Placental pericyte (primary cell): ENCODE measurements around the genes SPTLC2, NRXN3, TSHR and SEL1L.

- CAGE, long polyA plus RNA = no peak
Measured at GRCh38 chr14:77616058-77617235, at the start of gene SPTLC2. SPTLC2 (minus strand) TSS chr14:77616637.

- CAGE, long polyA plus RNA = no peak
Measured at GRCh38 chr14:77641075-77641524, 24.7 kb upstream of the SPTLC2 start.

GRCh38 chr14:77641525-77642641 lies 25.4 kb upstream of the SPTLC2 start:
- CAGE, long polyA plus RNA = no peak

DNA sequence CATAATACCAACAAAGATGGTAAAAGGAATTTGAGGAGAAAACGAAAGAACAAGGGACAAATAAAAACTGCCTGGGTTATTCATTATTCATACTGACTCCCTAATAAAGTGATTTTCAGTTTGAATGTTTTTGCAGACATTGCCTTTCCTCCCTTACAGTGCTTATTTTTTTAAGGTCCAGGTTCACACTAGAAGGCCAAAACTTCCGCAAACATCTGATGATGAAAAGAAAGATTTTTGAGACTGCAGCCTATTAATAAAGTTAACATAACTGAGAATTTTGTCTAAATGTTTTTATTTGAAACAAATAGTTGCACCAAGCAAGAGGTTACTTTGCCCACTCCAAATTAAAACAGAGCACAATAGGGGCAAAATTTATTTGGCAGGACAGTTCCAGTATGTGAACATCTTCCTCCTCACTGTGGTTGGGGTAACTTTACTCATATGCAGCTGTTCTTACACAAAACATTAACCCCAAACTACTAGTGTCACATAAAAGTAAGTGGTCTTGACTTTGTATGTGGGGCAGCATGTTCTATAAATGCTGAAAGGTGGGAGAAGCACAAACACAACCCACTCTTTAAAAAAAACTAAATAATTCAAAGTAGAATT lies 9.5 kb downstream of the SLIRP start:
- CAGE, long polyA plus RNA = no peak

- CAGE, long polyA plus RNA = no peak
Measured at GRCh38 chr14:77817182-77817506, 17.2 kb downstream of the ADCK1 start.

GRCh38 chr14:77898864-77899346 lies 99.0 kb downstream of the ADCK1 start:
- CAGE, long polyA plus RNA = no peak

DNA sequence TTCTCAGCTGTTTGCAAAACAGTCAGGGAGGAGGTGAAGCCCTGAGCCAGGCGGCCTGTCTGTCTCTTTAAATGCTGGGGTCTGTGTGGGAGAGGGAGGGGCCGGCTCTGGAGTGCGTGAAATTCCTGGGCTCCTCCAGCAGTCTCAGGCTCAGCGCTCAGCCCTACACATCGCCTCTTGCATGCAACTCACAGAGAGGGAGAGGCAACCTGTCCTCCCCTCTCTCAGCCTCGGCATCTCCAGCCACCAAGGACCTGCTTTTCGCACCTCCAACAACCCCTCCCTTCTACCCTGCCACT lies at the start of gene NRXN3:
NRXN3 (plus strand) TSS at position 141 of the 299 bp plus-strand sequence.
- CAGE, long polyA plus RNA = no peak

- CAGE, long polyA plus RNA = no peak
Measured at GRCh38 chr14:79419570-79420056, 791.7 kb downstream of the DIO2 start.

DNA sequence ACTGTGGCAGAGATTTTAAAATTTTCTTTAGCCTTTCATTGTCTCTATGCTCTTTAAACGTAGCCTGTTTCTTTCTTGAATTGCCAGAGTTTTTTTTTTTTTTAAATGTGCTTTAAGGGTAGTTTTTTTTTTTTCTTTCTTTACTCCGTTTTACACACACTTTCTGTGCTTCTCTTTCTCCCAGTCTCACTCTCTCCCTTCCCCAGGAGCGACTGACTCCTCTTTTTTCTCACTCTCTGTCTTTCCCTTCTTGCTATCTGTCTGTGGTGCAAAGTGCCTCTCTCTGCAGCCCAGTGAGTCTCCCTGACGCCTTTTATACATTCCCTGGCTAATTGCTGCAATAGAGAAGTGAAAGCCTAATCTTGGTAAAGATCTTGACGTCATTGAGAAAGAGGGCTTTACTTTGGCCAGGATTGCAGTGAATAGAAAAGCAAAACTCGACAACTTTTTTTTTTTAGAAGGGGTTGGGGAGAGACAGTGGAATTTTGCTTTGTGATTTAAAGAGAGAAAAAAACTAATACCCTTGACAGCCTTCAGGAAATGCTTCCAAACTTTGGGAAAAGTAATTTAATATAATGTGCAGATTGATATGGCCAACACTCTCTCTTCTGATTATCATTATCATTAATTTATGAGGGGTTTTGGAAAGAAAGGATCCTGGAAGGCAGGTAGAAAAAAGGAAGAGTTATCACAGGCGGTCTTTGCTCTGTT lies 743 bp upstream of the DIO2 start:
- CAGE, long polyA plus RNA = no peak

DNA sequence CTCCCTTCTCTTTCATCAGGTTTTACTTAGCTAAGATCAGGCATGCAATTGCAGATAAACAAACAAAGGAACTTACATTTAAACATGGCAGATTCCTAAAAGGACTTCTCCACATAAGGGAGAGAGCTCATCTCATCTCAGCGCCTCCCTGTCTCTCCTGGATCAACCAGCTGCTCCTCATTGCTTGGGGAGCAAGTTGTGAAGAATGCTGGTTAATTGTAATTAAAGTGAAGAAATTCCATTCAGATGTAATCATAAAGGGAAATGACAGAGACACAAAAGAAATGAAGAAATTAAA lies 104.3 kb upstream of the DIO2 start:
- CAGE, long polyA plus RNA = no peak

DNA sequence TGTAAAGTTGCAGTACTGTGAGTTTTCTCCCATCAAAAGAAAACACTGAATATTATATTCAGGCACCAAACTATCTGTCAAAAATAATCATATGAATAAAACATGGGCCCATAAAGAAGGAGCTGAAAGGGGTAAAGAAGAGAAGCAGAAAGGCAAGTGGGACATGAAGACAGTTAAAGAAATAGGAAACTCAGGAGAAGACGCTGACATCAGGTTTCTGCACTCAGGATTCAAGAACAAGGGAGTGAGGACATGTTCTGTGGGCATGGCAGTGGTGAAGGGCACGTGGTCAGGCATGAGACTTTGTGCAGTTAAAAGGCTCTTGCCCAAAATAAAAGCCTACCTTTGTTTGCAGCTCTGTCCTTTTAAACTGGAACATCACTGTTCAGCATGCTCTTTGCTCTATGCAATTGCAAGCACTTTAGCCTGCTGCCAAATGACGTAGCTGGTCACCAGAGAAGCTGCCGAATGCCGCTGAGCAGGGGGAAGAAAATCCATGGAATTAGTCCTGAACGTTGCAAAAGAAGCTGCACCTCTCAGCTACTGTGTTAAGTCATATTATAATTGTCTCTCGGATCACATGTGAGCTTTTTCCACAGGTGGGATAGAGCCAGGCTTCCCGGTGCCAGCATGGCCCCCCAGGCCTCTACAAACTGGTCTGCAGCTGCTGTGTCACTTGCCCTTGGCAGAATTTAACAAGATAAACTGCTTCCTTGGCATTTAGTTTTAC lies 176.2 kb upstream of the DIO2 start:
- CAGE, long polyA plus RNA = no peak

DNA sequence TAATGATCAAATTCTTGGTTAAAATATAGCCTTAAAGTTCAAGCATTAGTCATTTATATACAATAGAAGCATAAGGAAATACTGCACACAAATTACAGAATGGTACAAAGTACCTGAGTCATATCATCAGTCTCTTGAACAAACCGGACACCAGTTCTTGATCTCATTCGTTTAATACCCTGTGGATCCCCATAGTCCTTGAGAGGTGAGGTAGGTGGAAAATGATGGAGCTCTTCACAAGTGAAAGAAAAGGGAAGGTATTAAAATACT lies 36.9 kb downstream of the CEP128 start:
- CAGE, long polyA plus RNA = no peak

DNA sequence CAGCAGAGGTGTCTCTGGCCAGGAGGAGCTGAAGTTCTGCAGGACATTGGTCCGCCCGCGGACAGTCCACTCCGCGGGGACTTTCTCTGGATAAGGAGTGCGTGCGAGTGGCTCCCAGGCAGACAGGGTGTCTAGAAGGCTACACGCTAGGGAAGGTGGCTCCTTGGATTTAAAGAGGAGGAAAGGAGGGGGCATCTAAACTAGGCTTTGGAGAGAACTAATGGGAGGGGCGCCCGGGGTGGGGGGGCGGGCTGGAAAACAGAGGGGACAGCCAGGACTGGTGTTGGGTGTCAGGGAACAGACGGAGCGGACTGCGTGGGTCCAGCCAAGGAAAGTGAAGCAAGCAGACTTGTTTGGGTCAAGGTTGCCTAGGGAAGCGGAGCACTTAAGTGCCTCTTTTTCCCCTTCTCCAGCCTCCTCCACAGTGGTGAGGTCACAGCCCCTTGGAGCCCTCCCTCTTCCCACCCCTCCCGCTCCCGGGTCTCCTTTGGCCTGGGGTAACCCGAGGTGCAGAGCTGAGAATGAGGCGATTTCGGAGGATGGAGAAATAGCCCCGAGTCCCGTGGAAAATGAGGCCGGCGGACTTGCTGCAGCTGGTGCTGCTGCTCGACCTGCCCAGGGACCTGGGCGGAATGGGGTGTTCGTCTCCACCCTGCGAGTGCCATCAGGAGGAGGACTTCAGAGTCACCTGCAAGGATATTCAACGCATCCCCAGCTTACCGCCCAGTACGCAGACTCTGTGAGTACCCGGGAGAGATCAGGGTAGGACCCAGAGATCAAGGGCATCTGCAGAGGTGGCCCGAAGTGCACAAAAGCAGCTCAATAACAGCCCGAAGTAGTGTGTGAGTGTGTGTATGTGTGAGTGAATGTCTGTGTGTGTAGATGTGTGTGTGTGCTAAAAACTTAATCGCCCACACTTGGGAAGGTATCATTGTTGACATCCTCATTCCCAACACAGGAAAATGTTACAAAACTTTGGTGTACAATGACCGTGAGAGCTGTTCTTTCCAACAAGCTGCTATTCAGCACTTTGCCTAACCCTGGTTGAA lies at the start of gene TSHR:
TSHR (plus strand) TSS at position 510 of the 1,049 bp plus-strand sequence.
- CAGE, long polyA plus RNA = no peak

GRCh38 chr14:80959301-80960154 lies 4.1 kb downstream of the TSHR start:
- CAGE, long polyA plus RNA = no peak

- CAGE, long polyA plus RNA = no peak
Measured at GRCh38 chr14:81219729-81219993, 1.1 kb downstream of the GTF2A1 start.

GRCh38 chr14:81269346-81269720 lies 48.6 kb upstream of the GTF2A1 start:
- CAGE, long polyA plus RNA = no peak

DNA sequence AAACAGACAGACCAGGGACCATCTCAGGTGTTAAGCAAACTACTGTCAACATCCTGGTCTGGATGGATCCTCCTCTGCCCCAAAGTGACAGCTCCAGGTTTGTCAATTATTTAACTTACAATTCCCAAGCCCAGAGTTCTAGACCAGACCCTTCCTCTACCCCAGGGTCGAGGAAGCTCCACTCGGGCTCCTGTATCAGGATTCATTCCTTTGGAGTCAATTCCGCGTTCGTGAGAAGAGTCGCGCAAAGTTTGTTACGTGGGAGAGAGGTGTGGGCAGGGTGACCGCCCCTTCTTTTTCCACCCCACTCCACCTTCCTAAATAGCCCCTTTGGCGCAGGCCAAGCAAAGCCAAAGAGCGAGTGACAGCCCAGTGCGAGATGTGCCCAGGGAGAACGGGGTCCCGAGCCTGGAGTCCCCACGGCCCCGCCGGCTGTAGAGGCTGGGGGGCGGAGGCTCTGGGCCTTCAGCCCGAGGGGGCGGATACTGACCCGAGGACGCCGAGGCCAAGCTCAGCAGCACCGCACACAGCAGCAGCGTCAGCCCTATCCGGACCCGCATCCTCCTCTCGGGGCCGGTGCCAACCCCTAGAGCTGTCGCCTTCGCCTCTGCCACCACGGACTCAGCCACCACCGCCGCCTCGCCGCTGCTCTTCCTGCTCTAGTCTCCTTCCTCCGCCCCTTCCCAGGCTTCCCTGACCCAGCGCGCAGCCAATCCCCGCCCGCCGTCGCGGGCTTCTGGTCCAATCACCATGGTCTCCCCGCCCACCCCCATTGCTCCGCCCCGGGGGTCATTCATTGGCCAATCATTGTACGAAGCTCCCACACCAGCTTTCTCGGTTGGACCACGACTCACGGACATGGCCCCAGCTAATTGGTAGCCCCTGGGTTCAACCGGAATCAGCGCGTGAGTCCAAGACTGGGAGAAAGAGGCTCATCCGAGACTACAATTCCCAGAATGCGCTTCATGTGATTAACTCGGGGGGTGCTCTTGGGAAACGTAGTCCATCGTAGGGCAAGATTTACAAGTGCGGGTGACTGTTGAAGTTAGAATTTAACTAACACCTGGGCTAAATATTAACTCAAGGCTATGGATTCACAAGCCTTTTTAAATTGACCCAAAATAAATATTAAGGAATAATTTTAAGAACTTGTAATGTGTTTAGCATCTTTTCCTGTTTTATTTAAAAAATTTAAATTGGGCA lies at the start of gene SEL1L:
SEL1L (minus strand) TSS at position 669 of the 1,203 bp plus-strand sequence.
- CAGE, long polyA plus RNA = no peak

- CAGE, long polyA plus RNA = no peak
Measured at GRCh38 chr14:85528907-85529771, 805 bp upstream of the FLRT2 start.

DNA sequence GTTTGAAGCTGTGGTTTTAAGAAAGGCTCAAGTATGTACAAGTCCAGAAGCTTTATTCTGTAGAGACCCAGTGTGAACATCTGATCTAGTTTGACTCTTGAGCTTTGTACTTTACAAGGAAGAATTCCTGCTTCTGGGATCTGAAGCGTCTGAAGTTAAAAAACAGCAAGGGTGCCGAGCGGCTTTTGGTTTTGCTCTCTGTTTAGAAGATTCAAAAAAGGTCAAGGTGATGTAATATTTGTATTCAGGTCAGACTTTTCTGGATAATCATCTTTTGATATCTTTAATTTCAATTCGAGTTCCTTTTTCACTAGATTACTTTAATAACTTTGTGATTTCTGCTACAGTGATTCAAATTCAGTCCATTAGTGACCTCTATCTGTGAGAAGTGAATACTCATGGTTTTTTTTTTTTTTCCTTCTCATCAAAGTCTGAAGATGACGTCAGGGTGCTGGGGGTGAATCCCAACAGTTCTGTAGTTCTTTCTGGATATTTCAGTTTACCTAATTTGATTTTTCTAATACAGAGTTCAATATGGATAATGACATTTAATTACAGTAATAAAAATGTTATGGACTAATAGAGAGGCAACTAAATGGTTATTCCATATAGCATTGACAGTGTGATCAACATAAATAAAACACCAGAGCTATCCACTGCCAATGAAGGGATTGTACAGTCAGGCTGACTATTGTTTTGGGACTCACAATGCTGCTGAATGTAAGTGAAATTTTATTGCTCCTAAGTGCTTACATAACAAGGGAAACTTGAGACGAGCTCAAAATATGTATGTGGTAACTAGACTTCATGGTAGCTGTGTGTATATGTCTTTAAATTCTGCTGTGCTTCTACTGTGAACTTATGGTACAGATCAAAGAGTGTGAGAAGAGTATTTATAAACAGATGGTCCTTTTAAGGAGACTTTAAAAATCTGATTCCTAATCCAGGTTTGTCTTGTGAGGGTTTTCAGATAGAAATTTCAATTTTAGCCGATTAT lies 6.6 kb downstream of the FLRT2 start:
- CAGE, long polyA plus RNA = no peak

GRCh38 chr14:85568528-85568827 lies 38.5 kb downstream of the FLRT2 start:
- CAGE, long polyA plus RNA = no peak